ENCODE measurements around the genes UCN3 and RBM17.

DNA sequence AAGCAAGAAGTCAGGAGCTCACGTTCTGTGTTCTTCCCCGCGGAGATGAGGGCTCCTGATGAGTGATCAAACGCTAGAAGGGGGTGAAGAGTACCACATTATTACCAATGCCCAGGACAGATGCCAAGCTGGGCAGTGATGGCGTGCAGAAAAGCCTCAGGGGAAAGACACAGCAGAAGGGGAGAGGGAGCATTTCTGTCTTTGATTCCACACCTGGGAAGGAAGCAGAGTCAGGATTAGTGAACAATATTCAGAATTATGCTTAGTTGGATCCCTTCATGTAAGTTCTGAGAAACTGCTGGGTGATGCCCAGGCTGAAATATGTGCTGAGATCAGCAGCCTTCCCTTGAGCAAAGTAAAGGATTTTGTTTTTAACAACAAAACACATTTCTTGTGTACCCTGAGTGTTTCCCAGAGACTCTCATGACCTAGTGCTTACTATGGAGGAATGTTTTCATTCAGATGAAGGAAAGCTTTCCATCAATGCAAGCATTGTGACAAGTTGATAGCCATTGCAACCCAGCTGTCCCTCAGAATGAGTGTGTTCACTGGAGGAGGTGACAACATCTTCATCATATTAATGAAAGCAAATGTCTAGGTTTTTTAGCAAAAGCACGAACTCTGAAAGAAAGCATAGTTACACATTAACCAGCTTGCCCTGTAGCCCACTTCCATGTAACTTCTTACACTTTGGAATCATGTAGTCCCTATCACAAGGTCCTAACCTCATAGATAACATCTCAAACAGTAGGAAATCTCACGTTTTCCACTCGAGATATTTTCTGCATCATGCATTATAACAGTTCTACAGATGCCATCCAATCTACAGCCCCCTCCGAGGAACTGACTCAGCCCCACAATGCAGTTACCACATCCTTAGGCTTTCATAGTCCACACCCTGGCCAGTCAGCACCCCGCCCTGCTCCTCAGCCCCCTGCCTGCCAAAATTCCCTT, 23.8 kb upstream of the AKR1C1 start:
- RRBS = no CpG with 5 or more reads among the region's 10 CpGs

DNA sequence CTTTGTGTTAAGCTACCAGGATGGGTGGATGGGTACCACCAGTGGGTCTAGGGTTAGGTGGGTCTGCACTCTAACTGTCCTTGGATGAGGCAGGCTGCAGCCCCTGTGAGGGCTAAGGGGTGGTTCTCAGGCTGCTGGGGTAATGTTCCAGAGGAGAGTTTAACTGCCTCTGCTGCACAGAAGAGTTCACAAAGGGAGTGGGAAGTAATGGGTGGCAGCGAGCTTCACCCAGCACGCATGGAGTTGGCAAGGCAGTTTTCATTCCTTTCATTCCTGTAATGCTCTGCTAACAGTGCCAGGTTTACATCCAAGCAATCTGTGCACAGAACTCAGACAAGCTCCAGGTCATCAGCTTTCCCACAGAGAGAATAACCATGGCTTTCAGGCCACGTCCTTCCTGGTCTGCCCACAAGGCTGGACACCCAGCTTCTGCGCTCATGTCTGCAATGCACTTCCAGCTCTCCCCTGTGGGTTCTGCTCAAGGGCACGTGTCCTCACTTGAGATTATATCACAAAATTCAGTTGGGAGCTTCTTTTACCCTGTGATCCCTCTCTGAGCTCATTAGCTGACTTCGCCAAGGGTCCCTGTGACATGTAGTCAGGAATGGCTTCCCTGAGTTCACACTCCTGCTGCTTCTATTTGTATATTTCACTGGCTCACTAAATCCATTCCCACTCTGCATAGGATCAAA, 18.7 kb downstream of the AKR1C2 start:
- RRBS = no CpG with 5 or more reads among the region's 6 CpGs

DNA sequence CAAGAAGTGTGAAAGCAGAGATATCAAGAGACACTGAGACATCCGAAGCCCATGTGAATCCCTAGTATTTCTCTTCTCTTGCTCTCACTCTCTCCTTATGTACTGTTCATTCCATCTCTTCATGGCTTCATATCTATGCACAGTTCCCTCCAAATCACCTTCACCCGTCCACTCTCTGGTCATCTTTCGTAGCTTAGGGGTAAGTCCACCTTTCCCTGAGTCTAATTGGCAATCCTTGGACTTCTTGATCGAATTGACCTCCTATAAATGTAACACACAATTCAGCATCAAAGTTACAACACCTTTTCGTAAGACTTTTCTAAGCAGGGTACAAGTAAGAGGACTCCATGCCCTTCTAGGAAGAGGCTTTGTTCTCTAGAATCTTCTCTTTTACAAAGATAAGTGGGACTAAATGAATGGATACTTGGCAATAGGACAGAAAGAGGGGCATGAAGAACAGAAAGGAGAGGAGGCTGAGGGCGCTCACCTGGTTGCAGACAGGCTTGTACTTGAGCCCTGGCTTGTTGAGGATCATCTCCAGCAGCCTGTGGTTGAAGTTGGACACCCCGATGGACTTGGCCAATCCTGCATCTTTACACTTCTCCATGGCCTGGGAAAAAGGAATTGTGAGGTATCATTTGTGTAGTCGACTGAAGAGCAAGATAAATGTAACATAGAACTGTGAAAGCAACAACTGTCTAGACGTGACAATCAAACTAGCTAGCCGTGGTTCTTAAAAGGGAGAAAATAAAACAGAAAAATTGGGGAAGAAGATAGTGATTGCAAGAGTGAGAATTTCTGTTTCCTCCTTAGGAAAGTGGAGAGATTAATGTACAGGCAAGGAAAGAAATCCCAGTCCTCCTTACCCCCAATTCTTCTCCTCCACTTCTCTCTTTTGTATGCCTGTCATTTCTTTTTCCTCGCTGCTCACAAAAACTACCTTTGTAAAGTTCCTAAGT, 5.2 kb downstream of the AKR1C2 start:
- RRBS = no CpG with 5 or more reads among the region's 11 CpGs

DNA sequence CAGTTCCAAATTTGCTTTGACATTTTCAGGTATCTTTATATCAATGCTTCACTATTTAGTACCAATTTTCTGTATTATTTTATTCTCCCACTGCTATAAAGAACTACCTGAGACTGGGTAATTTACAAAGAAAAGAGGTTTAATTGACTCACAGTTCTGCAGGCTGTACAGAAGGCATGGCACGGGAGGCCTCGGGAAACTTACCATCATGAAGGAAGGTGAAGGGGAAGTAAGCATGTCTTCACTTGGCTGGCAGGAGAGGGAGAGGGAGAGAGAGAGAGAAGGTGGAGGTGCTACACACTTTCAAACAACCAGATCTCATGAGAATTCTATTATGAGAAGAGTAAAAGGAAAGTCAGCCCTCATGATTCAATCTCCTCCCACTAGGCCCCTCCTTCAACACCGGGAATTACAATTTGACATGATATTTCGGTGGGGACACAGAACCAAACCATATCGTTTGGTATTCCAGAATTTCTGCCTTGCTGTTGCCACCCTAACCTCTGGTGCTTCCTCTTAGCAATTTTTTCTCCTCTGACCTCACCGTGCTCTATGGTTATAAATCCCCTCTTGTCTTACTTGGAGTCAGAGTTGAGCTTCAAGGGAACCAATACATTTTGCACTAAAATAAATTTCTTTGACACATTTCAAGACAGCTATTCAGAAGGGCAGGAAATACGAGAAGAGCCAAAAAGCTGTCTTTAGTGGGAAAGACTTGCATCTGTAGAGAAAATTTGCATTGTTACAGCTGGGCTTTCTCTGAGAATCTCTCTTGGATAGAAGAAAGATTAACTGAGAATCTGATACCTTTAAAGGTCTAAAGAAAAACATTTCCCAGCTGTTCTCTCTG, 14.3 kb upstream of the AKR1C2 start:
- RRBS = no CpG with 5 or more reads among the region's 7 CpGs

DNA sequence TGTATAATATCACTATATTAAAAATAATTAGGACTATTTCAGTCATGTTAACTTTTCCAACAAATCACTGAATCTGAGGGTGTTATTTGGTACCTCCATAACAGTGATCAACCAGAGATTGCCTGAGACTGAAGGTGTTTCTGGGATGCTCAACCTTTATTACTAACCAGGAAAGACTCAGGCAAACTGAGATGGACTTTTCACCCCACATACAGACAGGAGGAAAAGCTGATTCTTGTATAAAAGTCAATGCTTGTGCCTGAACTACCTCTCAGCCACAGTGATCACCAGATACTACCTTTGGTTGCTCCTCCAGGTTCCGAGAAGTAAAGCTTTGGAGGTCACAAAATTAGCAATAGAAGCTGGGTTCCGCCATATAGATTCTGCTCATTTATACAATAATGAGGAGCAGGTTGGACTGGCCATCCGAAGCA, 1.9 kb downstream of the AKR1C3 start:
- RRBS = no CpG with 5 or more reads among the region's 3 CpGs

- RRBS = 49% methylated on average over 6 of the region's 21 CpGs
Observed at GRCh38 chr10:5364689-5365277, at the start of gene UCN3. Gene UCN3, plus strand, starts transcription at chr10:5364966.

- RRBS = no CpG with 5 or more reads among the region's 1 CpG
Observed at GRCh38 chr10:5407122-5407565, 2.5 kb upstream of the TUBAL3 start.

DNA sequence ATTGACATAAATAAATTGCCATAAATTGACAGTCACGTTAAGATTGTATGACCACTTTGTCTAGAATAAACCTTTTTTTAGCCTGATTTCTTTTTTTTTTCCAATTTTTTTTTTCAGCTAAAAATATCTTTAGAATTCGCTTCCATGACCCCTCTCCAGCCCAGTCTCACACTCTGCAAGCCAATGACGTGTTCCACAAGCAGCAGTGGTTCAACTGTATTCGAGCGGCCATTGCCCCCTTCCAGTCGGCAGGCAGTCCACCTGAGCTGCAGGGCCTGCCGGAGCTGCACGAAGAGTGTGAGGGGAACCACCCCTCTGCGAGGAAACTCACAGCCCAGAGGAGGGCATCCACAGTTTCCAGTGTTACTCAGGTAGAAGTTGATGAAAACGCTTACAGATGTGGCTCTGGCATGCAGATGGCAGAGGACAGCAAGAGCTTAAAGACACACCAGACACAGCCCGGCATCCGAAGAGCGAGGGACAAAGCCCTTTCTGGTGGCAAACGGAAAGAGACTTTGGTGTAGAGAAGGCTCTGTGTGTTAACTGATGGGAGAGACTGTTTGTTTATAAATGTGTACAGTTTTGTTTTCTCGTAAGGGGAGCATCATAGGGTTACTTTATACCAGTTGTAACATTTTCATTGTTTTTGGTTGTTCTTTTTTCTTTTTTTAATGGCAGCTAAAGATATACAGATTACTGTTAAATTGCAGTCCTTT, 42.7 kb downstream of the CALML5 start:
- RRBS = no CpG with 5 or more reads among the region's 15 CpGs

GRCh38 chr10:5525279-5526395, 876 bp downstream of the CALML3 start:
- RRBS = 93% methylated on average over 15 of the region's 65 CpGs

DNA sequence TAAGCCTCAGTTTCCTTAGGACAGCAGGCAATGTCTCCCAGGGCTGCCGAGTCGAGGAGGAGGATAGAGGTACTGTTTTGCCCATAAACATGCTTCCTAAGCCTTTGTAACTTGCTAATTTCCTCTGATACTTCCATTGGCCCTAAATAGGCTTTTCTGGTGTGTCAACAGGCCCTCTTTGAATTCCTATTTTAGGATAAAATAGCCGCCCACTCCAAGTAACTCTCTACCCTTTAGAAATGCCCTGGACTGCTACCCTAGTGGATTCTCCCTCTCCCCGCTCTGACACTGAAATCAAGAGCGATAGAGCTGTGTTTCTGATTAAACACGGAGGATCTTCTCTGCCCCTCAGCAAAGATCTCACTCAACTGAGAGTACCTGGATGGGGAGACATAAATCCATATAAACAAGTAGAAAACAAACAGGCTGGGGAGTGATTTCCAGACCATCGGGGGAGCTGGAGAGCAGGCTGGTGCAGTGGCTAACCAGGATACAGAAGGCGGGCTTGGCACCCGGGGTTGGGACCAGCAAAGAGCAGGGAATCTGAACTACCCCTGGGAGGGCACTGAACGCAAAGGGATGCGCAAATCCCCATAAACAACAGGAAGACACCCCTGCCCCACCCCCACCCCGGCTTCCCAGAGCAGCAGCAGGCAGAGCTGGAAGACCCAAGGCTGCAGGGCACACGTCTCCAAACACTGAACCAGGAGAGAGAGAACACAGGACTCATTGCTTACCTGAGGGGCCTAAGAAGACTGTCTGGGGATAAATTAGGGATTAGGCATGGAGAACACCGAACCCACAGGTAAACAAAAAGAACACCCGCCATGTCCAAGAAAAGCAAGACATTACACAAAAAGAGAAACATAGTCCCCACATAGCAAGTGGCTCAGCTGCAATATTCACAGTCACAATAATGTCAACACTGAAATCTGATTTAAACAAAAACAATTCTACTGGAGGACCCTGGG, 2.5 kb downstream of the ASB13 start:
- RRBS = no CpG with 5 or more reads among the region's 15 CpGs

DNA sequence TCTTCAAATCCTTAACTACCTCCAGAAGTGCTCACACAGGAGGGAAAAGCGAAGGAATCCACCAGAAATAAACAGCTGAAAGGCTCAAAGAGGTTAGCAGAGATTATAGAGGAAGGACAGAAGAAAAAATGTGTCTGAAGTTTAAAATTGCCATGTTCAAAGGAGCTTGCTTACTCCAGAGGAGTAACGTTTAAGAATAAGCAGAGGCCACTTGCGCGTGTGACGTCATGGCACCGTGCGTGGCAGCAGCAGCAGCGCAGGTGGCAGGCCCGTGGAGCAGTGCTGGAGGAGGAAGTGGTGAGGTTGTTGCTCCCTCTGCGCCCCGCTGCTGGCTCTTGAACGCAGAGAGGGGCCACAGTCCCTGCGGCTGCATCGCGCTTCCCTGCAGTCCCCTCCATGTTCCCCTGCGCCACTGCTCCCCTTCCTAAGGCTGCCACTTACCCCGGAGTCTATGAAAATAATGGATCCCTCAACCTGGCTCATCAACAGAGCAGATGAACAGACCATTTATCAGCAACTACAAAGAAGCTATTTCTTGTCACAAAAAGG, 37.6 kb downstream of the GDI2 start:
- RRBS = no CpG with 5 or more reads among the region's 17 CpGs

DNA sequence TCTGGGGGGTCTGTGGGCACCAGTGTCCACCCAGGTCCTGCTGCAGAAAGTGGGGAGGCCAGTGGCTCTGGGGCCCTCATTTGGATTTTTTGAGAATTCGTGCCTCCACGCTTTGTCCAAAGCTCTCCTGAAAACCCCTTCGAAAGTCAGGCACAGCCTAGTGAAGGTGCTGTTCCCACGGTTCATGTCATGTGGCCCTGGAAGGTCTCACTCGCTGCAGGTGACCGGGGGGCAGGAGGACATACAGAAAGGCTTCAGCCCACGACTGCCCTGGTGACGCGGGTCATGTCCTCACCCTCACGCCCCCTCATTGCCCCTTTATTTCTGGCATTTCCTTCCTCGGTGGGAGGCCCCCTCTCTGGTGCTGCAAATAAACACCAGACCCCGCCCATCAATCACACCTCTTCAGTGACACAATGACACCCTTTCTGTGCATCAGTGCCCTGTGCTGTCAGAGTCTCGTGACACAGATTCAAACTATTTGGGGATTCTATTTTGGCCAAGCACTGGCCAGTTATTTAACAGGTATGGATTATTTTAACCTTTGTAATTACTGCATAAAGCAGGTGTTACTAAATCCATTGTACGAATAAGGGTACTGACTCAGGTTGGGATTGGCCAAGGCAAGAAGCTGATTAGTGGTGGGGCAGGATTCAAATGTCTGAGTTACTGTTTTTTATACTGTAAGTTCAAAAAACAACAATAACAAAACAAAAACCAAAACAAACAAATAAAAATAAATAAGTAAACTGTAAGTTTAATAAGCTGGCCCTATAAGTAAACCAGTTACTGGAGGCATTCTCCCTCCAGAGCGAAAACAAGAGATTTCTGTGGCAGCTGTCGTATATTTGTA, 27.8 kb upstream of the GDI2 start:
- RRBS = no CpG with 5 or more reads among the region's 16 CpGs

DNA sequence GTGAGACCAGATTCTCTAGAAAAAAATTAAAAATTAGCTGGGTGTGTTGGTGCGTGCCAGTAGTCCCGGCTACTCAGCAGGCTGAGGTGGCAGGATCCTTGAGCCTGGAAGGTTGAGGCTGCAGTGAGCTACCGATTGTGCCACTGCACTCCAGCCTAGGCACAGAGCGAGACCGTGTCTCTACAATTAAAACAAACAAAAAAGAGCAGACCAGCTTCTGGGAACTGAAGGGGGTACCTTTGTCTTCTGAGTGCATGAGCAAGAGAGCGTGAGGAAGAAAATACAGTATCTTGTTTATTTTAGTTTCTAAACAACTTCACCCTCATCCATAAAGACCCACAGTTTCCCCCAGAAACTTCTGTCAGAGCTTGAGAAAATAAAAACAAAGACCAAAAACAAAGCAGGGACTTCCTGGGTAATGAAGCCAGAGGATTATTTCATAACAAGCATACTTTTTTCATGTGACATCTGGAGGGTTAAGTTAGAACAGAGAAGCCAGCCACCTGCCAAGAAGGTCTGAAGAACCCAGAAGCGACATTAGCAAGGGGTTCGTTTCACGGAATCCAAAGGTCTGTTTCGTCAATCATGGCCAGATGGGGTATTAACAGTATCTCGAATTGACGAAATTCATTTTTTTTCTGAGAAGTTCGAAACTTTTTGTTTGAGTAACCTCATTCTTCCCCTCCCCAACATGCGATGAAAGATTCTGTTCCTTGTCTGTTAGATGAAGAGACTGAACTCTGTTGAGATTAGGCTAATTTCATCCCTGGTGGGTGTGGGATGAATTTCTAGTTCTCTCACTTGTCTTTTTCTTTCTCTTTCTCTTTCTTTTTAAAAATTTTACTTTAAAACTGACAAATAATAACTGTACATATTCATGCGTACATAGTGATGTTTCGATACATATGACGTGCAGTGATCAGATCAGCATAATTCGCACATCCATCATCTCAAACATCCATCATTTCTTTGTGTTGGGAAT, 10.3 kb upstream of the IL2RA start:
- RRBS = no CpG with 5 or more reads among the region's 18 CpGs

DNA sequence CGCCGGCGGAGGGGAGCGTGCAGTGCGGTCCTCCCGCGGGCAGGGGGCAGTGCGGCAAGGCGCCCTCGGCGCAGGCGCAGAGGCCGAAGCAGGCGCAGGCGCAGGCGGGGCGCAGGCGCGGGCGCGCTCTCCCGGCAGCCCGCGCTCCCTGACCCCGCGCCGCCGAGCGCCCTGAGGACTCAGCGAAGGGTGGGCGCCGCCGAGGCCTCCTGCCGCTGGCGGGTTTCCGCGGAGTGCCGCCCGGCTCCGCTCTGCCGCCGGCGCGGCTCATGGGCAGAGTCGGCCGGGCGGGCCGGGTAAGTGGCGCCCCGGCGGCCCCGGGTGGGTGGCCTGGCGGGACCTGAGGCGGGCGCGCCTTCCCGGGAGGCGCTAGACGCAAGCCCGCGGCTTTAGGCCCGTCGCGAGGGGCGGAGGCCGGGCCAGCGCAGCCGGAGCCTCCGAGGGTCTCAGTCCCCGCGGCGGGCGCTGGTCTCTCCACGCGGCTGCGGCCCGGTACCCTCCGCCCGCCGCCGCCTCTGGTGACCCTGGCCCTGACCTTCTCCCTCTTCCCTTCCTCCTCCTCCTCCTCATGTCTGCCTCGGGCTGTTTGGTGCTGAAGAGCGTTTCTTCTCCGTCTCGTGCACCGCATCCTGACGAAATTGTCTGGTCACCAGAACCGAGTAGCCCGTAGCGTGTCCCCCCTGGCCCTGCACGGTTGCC, at the start of gene RBM17:
Gene RBM17, plus strand, starts transcription at position 137 of the 699 bp plus-strand sequence.
- RRBS = 2% methylated on average over 31 of the region's 91 CpGs

GRCh38 chr10:6162932-6163333, 39.8 kb upstream of the PFKFB3 start:
- RRBS = no CpG with 5 or more reads among the region's 7 CpGs

- RRBS = no CpG with 5 or more reads among the region's 13 CpGs
Observed at GRCh38 chr10:6173526-6174031, 29.2 kb upstream of the PFKFB3 start.

- RRBS = 2% methylated on average over 6 of the region's 45 CpGs
Observed at GRCh38 chr10:6203466-6203855, 729 bp downstream of the PFKFB3 start.

DNA sequence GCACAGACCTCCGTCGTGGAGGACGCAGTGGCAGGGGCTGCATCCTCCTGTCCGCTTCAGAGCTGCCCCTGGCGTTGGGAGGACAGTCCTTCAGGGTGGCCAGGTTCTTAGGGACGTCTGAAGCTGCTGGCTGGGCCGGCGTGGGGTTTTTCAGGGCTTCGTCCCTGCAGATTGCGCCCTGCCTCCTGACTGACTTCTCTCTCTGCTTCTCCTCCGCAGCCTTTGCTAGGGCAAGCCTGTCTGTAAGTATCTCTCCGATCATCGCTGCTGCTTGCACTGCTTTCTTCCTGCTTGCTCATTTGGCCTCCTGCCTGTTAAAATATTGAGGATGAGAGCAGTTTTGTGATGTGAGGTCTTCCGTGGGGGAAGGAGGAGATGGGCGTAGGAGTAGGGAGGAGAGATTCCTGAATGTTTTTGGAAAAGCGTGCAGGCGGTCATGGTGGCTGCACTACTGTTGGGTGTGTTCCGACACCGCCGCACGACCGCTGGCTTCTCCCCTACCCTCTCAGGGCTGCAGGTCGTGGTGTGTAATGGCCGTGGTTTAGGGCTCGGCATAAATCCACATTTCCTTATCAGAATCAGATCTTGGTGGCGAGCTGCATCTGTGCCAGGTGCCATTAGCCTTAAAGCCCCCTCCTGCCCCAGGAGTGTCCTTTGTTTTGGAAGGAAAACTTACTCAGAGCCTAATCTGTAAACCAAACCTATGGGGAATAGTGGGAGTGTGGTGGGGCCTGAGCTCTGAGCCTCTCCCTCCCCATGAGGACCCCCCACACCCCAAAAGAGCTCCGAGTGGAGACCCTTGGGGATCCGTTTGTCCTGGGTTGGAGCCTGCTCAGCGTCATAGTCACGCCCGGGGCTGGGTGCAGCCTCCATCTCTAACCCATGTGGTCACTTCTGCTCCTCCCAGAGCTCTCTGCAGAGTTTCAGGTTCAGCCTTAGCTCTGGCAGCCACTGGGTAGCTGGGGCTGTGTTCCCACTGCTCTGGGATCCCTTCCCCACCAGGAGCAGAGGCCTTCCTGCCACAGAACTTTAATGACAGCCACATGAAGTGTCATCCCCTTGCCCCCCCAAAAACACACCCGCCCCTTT, 25.6 kb downstream of the PFKFB3 start:
- RRBS = no CpG with 5 or more reads among the region's 32 CpGs

GRCh38 chr10:6232527-6232917, 29.8 kb downstream of the PFKFB3 start:
- RRBS = no CpG with 5 or more reads among the region's 13 CpGs

DNA sequence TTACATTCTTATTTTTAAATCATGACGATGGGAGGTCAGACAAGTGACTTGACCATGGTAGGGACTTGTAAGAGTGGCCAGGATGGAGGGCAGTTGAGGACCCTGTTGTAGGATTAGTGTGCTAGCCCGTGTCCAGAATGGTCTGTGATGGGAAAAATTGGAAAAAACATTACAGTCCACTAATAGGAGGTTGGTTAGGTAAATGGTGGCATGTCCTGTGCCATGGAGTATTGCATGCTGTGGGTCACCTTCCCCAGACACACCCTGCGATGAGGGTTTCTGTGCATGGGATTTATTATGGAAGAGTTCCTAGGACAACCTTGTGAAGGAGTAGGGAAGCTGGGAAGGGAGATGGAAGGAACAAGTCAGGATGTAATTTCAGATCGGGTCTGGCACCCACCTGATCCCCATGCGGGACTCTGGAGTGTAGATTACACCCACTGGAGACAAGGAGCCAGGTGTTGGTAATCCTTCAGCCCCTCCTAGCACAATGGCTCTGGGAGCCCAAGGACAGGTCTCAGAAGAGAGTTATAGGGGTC, 54.8 kb downstream of the PFKFB3 start:
- RRBS = no CpG with 5 or more reads among the region's 5 CpGs

All from AG09309 (cell line).